ENCODE results near the gene SAYSD1.

- PRO-cap: no peak
Observed at GRCh38 chr6:36981192-36982166, 4.5 kb downstream of the MTCH1 start.

DNA sequence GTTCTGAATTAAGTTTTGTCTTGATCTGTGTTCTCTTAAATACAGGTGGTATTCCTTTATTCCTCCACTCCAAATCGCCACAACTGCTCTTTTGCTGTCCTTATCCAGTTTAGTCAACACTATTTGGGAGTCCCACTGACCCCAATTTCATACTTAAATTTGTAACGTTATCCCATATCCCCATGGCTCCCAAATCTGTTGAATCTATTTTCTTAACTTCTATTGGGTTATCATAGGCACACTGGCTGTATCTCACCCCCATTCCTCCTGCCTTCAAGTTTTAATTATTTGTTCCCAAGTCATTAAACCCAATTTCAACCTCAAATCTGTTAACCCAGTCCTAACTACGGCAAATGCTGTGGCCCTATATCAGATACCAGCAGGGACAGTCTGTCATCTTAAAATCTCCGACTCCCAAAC lies 2.7 kb downstream of the MTCH1 start:
- PRO-cap: no peak

DNA sequence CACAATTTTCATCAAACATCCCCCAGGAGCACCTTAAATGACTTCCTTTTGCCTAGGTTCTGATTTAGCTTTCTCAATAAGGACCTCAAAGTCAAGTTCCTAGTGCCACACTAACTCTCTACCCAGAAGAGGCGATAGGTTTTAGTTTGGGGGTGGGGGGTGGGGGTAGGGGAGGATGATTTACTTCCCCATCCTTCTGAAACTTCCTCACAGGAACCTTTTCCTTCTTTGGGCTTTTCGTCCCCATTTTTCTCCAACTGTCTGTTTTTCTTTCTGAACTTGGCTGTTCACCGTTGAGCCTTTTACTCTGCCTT lies 1.5 kb upstream of the MTCH1 start:
- PRO-cap: no peak

DNA sequence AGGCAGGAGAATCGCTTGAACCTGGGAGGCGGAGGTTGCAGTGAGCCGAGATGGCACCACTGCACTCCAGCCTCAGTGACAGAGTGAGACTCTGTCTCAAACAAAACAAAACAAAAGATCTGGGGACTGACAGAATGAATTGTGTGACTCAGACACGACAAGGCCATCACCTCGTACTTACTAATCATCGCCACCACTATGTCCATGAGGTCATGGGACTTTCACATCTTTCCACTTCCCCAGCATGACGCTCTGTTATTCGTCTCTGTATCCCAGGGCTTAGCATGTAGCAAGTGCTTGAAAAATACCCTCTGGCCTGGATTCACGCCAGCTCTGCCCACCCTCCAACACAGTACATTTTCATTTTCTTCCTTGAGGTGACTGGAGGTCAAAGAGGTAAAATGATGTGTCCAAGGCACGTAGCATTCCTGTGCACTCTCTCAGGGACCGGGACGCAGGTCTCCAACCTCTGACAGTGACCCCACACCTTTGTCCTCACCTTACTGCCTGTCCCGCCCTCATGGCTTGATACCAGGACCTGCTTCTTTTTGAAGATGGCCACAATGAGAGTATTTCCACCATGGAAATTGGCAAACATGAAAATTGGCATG lies 27.9 kb downstream of the FGD2 start:
- PRO-cap: no peak

GRCh38 chr6:37134529-37135378 lies 35.2 kb upstream of the PIM1 start:
- PRO-cap: no peak

DNA sequence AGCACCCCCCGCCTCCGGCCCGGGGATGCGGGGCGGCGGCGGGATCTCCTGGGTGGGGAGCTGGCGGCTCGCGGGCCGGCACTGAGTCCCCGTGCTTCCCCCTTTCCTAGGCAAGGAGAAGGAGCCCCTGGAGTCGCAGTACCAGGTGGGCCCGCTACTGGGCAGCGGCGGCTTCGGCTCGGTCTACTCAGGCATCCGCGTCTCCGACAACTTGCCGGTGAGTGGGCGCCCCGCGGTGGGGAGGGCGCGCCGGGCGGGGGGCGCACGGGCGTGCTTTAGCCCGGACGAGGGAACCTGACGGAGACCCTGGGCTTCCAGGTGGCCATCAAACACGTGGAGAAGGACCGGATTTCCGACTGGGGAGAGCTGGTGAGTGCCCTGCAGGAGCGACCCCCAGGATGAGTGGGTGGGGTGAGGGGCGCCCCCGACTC lies 726 bp downstream of the PIM1 start:
- PRO-cap: no peak

DNA sequence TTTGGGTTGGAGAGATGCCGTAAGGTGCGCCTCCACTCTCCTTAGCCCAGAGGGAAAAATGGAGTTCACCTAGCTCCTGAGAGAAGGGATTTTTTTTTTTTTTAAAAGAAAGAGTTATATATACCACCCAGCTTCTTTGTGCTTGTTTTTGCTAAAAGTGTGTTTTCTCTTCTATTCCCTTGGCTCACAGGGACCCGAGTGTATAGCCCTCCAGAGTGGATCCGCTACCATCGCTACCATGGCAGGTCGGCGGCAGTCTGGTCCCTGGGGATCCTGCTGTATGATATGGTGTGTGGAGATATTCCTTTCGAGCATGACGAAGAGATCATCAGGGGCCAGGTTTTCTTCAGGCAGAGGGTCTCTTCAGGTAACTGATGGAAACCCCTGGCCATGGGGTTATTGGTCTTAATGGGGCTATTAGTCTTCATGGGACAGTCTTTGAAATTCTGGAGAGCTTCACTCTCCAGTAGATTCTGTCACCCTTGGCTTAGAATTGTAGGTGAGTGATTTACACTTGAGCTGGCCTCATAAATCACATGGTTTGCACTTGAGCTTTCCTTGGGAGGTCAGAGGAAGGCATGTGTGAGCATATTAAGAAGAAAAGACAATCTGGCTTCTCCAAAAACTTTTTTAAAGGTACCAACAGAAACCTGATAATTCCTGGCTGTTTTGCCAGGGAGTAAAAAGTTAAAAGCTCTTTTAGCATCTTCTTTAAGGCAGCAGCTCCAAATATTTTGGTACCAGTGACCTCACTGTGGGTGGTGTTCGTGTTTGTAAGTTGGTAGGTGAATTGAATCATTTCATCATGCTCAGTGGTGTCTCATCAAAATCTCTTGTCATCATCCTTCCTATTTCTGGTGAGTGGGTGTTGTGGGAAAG lies 3.1 kb downstream of the PIM1 start:
- PRO-cap: no peak

DNA sequence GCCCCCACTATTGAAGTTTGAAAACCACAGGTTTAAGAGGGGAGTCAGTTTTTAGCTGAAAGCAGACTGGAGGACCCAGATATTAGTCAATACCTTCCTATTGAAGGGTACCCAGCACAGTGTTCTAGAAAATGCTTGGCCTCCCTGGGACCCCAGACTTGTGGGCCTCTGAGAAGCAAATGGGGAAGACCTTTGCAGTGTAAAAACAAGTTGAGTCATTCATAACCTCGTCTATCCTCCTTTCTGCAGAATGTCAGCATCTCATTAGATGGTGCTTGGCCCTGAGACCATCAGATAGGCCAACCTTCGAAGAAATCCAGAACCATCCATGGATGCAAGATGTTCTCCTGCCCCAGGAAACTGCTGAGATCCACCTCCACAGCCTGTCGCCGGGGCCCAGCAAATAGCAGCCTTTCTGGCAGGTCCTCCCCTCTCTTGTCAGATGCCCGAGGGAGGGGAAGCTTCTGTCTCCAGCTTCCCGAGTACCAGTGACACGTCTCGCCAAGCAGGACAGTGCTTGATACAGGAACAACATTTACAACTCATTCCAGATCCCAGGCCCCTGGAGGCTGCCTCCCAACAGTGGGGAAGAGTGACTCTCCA lies 3.8 kb downstream of the PIM1 start:
- PRO-cap: no peak

DNA sequence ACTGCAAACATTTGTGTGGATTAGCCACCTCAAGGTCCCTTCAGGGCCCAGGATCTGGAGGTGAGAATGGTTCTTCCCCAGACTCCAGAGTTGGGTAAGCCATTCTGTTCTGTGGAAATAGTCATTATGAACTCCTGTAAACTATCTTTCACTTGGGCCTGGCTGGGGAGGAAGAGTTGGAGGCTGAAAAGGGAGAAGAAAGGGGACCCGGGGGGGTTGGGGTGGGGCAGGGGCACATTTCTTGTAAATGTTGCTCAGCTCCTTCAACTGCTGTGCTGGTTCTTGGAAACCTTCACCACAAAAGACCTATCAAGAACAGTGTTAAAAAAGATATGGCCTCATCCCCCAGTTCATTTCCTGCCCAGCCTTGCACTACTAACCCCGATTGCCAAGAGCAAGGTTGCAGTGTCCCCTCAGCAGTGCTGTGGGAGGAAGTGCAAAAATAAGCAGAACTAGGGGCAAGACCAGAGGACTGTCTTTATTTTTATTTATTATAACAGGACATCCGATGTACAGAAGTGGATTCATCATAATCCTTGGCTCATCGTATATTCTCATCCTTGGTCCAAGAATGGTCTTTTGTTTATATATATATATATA lies 13.2 kb downstream of the PIM1 start:
- PRO-cap: no peak

GRCh38 chr6:37187111-37187817 lies 17.3 kb downstream of the PIM1 start:
- PRO-cap: no peak

DNA sequence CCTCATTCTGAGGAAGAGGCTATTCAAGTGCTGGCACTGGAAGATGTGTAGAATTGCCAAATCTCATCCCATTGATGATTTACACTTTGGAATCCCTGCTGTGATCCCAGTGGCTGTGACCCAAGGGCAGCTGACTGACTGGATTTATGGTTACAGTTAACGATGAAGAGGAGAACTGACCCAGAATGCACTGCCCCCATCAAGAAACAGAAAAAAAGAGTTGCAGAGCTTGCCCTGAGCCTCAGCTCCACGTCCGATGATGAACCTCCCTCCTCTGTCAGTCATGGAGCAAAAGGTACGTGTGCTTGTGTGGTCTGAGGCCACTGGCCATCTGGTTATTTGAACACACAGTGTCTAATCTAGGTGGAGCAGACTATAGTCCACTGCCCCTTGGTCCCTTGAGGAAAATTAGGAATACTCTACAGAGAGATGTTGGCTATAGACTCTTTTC lies 2.5 kb downstream of the CMTR1 start:
- PRO-cap: no peak

- PRO-cap: no peak
Observed at GRCh38 chr6:37766037-37766349, 53.5 kb upstream of the ZFAND3 start.

GRCh38 chr6:37920558-37921400 lies 101.3 kb downstream of the ZFAND3 start:
- PRO-cap: no peak

DNA sequence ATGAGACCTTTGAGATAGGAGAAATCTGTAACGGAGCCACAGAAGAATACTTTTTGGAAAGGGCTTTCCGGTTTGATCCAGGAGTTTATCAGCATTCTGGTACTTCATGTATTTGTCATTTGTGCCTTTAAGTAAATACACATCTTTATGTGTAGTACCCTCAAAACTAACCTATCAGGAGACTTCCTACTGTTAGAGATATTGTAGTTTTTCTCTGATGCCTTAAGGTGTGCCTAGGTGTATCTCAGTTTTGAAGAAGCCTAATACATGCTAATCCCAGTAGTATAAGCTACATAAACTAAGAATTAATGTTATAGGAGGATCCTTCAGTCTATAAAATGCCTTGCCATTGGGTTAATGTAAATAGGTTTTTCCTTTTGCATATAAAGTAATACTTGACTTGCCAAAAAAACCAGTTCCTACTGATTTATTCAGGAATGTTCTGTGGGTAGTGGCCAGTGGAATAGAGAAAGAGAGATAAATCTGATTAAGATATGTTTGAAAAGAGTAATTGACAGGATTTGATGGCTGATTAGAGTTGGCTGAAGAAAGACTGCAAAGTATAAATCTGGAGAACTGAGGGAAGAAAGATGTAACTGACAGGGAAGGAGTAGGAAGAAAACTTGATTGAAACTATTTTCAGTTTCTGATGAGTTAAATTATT lies 273.4 kb downstream of the ZFAND3 start:
- PRO-cap: no peak

GRCh38 chr6:38503238-38504237 lies 136.2 kb downstream of the BTBD9 start:
- PRO-cap: no peak

- PRO-cap: no peak
Observed at GRCh38 chr6:38876398-38876891, 161.3 kb downstream of the DNAH8 start.

DNA sequence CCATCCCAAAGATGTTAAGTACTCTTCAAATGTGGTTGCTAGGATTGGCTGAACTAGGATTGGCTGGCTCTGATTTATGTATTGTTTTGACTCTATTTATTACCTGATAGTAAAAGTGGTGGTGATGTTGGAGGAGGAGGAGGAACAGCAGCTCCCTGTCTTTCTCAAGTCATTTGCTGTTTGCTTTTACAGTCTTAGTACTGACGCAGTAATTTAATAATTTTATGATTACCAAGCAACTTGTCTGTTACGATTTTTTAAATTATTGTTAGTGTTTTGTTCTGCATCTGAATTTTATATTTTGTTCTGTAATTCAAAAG lies 73.7 kb upstream of the GLP1R start:
- PRO-cap: no peak

- PRO-cap: bidirectional peak, plus-strand start at chr6:39115241, minus-strand start at chr6:39115110
Observed at GRCh38 chr6:39114224-39115357, at the start of gene SAYSD1. Gene SAYSD1, minus strand, starts transcription at chr6:39115186.

DNA sequence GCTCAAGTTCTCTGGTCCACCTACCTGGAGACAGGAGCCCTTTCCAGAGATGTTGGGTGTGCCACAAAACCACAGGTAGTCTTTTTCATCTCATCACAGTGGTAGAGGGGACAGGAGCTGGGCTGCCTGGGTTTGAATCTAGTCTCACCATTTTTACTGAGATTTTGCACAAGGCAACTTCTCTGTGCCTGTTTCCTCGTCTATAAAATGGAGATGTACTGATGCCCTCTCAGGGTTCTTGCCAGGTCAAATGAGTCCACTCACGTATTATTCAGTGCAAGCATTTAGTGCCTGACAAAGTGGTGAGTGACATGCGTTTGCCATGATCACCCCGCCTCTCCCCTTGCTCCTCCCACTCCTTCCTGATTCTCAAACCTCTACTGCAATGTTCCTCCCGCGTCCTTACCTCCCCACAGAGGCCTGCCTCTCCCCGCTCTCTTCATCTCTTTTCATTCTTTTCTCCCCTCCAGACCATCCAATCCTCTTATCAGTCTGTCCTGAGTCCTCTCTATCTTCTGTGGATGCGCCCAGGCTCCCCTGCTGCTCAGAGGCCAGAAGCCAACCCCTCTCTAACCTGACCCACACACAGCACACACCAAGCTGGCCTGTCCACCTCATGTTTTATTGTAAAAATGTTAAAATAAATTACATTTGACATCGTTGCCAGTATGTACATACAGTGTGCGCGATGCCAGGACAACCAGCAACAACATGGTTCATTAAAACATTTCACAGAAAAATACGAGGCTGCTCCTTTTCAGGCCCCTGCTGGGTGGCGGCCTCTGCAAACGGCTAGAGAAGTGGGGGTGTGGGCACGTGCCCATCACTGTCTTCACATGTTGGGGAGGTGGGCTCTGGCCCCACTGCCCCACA lies 40.7 kb downstream of the KCNK5 start:
- PRO-cap: no peak

DNA sequence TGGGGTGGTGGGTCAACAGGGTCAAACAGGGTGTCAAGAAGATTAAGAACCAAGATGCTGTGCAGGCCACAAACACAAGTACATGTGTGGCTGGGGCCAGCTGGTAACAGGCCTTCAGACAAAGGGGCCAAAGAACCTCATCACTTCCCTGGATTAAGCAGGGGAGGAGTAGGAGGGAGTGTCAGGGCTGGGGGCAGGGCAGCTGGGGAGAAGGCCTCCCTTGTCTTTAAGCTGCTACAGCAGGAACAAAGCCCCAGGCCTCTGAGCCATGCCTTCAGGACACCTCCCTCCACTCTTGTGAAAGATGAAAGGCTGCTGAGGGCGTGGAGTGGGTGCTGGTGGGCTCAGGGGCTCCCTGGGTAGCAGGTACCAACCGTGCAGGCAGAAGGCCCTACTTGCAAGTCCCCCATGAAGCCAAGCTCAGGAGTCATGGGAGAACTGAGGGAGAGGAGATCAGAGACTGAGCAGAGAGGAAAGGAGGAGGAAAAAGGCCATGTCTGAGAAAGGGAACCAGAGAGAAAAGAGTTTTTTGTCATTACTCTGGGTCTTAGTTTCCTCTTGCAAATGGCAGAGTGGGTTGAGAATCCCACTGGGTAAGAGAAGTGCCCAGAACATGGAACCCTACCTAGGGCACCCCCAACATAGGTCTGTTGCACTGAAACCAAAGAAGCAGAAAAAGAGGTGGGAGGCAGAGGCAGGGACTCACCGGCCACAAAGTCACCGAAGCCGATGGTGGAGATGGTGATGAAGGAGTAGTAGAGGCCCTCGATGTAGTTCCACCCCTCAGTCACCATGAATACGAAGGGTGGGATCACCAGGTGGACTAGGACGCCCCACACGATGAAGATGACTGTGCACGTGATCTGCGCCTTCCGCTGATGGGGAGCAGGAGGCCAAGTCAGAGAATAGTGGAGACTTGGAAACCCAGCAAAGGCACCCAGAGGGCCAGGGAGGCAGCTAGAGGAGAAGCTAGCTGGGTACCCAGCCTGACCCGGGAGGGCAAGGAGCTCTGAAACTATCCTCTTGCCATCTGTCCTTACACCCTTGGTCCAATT lies 35.5 kb downstream of the KCNK5 start:
- PRO-cap: no peak

Measured in SP-49 (cell line).